ENCODE measurements around a stretch of chr6.

GRCh38 chr6:122028655-122028861 lies 370.9 kb upstream of the HSF2 start:
- PRO-cap = no peak

DNA sequence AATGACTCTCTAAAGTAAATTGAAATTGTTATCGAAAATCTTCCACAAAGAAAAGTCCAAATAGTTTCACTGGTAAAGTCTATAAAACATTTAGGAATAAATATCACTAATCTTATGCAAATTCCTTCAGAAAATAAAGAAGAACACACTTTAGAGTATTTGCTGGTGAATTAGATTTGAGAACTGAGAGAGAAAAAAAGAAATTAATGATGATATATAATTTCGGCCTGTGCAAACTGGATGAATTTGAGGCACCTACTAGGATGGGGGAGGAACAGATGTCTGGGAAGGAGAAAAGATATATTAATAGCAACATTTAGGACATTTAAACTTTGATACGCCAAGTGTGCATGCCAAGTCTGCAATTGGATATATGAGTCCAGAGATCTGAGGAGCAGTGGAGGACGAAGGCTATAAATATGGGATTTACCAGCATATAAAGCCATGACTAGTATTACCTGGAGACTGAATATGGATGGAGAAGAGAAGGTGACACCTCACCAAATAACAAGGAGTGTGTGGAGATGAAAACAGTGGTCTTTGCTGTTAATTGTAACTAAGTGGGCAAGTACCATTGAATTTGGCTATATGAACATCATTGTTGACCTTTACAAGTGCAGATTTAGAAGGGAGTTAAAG lies 272.6 kb upstream of the HSF2 start:
- PRO-cap = unidirectional peak, plus-strand start at position 445 of the sequence

- PRO-cap = no peak
These were observed 61.0 kb downstream of the PKIB start for GRCh38 chr6:122671219-122671517.

- PRO-cap = no peak
These were observed 9.2 kb downstream of the SMPDL3A start for GRCh38 chr6:122797900-122798927.

GRCh38 chr6:124223594-124224231 lies 420.0 kb downstream of the NKAIN2 start:
- PRO-cap = no peak

- PRO-cap = no peak
These were observed 18.9 kb downstream of the RNF217 start for GRCh38 chr6:124980919-124981748.

DNA sequence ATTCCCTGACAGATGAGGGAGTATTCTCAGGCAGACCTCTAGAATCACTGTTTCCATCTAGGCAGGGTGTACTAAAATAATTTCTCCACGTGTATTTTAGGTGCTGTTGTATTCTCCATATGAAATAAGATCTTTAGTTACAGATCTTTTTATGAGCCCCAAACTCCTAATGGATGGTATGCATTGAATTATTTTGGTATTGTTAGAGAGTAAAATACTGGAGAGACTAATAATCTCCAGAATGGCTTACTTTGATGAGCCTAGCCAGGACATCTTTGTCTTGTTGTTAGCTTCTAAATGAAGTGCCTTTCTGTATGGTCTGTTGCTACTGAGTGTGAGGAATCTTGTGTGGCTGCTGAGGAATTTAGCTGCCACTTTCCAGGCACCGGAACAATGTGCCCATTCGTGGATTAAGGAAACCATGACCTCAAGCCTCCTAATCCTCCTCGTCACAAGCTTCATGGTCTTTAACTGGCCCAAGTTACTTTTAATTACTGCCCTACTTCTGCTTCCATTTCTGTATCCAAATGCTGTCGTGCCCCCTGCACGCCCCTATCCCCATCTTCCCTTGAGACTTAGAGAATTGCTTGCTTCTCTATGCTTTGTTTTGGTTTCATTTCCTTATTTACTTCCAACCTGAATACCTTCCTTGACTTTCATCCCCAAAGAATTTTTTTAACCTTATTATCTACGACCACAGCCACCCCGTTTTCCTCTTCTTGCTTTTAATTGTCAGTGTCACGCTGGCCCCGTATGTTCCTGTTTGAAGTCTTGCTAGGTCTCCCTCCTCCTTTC lies 39.9 kb downstream of the RNF217 start:
- PRO-cap = no peak

- PRO-cap = no peak
These were observed 57.8 kb upstream of the TPD52L1 start for GRCh38 chr6:125095777-125096105.

- PRO-cap = no peak
These were observed 215.0 kb upstream of the HEY2 start for GRCh38 chr6:125534255-125534976.

- PRO-cap = bidirectional peak, plus-strand start at chr6:125749216, minus-strand start at chr6:125749227; bidirectional peak, plus-strand start at chr6:125749633, minus-strand start at chr6:125749395
These were observed 535 bp upstream of the HEY2 start for GRCh38 chr6:125748615-125749578.

DNA sequence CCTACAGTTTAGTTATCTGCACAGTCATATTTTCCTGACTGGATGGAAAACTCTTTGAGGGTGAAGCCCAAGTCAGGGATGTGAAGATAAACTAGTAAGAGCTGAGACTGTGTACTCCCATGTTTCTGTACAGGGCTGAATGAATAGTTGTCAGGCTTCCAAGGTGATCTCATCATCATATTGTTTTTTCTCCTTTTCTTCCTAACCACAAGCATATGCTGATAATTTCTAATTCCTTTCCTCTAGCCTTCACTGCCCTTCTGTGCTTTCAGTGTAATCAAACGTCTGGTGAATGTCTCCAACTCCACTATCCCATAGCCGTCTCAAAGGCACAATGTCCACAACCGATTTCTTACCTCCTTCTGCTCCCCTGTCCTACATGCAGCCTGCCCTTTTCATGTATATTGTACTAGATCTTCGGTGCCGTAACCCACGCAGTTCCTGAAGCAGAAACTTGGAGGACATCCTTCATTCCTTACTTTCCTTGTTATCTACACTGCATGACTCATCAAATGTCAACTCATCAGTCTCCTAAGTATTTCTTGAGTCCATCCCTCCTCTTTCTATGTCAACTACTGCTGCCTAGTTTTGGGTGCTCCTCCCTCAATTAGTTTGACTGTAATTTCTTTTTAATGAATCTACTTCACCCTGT lies 21.8 kb downstream of the NCOA7 start:
- PRO-cap = no peak

GRCh38 chr6:125827924-125828531 lies 37.3 kb downstream of the NCOA7 start:
- PRO-cap = no peak

DNA sequence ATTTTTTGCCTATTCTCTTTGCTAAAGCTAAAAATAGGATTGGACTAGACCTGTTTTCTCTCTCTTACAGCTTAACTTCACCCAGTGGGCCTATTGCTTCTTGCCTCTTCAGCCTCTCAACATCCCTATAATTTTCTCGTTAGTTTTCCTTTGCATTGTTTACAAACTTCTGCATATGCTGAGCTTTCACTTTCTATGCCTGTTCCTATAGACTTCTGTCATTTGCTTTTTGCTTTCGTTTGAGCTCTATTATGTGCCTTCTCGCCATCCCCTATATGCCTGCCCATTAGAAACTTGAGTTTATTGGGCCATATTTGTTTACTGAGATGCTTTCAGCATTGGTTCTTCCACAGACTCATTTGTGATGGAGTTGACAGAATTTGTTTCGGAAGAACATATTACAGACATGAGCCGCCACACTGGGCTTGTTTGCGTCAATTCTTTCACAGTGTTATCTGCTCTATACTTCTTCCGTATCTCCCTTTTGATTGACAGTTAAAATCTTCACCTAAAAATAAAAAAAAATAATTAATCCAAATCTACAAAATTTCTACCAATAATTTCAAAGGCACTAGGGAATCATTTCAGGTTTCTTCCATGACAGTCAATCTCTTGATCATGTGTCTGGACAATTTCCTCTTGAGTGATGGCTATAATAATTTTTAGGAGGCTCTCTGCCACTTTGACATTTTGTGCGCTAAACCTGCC lies 41.0 kb downstream of the NCOA7 start:
- PRO-cap = no peak

- PRO-cap = no peak
These were observed 30.0 kb downstream of the RSPO3 start for GRCh38 chr6:127148369-127148960.

GRCh38 chr6:127457249-127457863 lies 1.8 kb downstream of the KIAA0408 start:
- PRO-cap = no peak

GRCh38 chr6:127518544-127519756 lies 58.0 kb upstream of the C6orf58 start:
- PRO-cap = no peak

GRCh38 chr6:127922054-127922405 lies 21.2 kb upstream of the THEMIS start:
- PRO-cap = no peak

DNA sequence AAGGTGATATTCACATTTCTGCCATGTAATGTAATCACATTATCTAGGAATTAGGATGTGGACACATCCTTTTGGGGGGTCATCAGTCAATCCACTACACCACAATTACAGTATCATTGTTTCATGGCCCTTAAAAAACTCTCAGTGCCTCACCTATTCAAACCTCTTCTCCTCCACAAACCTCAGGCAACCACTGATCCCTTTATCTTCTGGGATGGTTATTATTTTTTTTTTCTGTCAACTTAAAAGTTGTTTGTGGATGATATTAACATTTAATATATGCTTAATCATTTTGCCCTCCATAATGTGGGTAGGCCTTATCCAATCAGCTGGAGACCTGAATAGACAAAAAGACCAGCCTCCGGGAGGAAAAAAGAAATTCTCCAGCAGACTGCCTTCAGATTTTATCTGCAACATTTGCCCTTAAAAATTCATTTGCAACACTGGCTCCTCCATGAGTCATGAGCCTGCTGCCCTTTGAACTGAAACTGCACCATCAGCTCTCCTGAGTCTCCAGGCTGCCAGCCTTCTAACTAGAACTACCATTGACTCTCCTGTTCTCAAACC lies 223.7 kb upstream of the THEMIS start:
- PRO-cap = no peak

- PRO-cap = no peak
These were observed 217.4 kb downstream of the PTPRK start for GRCh38 chr6:128302914-128303547.

DNA sequence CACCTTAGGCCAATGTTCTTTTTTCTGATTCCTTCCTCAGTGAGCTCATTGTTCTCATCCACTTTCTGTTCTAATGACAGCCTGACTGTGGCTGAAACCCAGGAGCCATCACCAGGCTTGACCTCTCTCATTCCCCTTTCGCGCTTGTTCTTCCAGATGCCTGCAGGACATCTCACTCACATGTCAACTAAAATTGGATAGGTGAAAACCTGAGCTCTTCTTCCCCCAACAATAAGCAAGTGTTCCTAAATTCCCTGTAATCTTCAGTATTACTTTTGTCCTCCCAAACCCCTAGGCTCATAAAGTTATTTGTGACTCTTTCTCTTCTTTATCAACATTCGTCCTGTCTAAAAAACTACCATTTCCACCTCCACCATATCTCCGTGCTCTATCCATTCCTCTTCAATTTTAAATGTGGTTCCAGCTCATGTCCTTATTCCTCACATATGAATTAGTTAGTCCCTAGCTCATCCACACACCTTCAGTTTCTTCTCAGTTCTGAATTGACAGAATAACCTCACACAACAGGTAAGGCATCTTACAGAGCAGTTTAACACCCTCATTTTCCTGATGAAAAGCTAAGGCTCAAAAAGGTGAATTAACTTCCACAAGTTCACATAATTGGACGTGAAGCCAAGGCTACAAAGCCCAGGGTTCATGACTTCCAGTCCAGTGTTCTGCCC lies 40.2 kb downstream of the PTPRK start:
- PRO-cap = no peak